ENCODE results near the gene EPAS1.

GRCh38 chr2:46230112-46230448, 67.1 kb upstream of the EPAS1 start:
- PRO-cap, 2 experiments: no peak in any of the 2 experiments
- RAMPAGE, long total RNA, 4 experiments: no peak in any of the 4 experiments

DNA sequence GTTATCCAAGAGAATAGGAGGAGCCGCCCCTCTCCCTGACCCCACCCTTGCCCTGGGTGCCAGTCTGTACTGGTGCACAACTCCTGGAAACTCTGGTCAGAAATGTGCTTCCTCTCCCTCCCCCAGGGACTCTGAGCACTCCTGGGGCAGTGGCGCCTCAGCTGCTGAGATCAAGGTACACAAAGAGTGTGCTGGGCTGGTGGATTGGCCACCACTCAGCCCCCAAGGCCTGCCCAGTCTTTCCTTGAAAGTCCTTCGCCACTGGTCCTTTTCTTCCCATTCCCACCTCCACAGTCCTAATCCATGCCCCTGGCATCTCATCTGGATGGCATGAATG, 19.6 kb upstream of the EPAS1 start:
- PRO-cap, 2 experiments: no peak in any of the 2 experiments
- RAMPAGE, long total RNA, 4 experiments: no peak in any of the 4 experiments

DNA sequence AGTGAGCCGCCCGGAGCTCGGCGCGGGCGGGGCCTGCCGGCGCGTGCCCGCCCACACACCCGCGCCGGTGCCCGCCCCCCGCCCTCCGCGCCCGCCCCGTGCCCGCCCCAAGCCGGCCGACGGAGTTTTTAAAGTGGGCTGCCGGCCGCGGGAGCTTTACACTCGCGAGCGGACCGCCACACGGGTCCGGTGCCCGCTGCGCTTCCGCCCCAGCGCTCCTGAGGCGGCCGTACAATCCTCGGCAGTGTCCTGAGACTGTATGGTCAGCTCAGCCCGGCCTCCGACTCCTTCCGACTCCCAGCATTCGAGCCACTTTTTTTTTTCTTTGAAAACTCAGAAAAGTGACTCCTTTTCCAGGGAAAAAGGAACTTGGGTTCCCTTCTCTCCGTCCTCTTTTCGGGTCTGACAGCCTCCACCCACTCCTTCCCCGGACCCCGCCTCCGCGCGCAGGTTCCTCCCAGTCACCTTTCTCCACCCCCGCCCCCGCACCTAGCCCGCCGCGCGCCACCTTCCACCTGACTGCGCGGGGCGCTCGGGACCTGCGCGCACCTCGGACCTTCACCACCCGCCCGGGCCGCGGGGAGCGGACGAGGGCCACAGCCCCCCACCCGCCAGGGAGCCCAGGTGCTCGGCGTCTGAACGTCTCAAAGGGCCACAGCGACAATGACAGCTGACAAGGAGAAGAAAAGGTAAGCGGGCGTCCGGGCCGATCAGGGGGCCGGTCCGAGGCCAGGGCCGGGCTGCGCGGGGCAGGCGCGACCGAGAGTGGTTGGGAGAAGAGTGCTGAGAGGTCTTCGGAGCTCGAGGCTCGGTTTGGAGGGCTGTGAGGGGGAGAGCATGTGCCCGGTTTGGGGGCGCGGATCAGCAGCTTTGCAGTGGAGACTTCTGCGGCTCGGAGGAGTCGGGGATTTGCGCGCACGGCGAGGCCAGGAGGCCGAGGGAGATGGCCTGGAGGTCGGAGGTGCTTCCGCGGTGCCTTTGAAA, at the start of gene EPAS1:
TSS of gene EPAS1 (plus strand) at position 159 of the 984 bp plus-strand sequence.
- PRO-cap, 2 experiments: peak in 2 of 2 experiments; most common plus-strand start position 159 of the sequence (in 2); most common minus-strand start position 404 of the sequence (in 2)
- RAMPAGE, long total RNA, 4 experiments: start-site peak on the plus strand in 4 of 4 experiments, centred at positions 156 to 516 of the sequence, 59 to 7,879 reads per replicate

DNA sequence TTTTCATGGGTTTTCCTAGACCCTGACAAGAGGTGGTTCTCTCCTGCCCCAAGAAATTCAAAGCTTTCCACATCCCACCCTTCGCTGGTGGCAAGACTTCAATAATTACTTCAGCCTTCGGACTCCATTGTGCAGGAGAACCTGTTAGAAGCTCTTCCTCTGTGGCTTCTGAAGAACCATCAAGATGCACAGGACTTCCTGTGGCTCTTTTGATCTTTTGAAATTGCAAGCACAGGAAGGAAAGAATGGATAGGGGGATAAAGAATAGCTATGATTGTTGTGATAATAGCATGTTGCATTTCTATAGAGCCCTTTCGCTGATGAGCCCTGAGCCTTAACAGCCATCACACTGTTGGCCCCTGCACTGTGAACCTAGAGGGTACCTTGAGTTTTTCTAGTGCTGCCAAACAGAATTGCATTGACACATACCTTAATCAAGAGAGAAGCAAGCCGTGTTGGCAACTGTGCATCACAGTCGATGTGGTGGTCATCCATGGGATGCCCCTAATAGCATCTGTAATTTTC, 7.5 kb downstream of the EPAS1 start:
- PRO-cap, 2 experiments: no peak in any of the 2 experiments
- RAMPAGE, long total RNA, 4 experiments: no peak in any of the 4 experiments

GRCh38 chr2:46335558-46336408, 38.6 kb downstream of the EPAS1 start:
- PRO-cap, 2 experiments: peak in 1 of 2 experiments; most common plus-strand start chr2:46335653 (in 1); most common minus-strand start chr2:46335788 (in 1)
- RAMPAGE, long total RNA, 4 experiments: no peak in any of the 4 experiments

GRCh38 chr2:46339765-46340459, 42.7 kb downstream of the EPAS1 start:
- PRO-cap, 2 experiments: no peak in any of the 2 experiments
- RAMPAGE, long total RNA, 4 experiments: no peak in any of the 4 experiments

GRCh38 chr2:46360577-46361363, 63.6 kb downstream of the EPAS1 start:
- PRO-cap, 2 experiments: no peak in any of the 2 experiments
- RAMPAGE, long total RNA, 4 experiments: no peak in any of the 4 experiments

GRCh38 chr2:46363917-46364209, 66.7 kb downstream of the EPAS1 start:
- PRO-cap, 2 experiments: peak in 1 of 2 experiments; most common plus-strand start chr2:46364056 (in 1)
- RAMPAGE, long total RNA, 4 experiments: no peak in any of the 4 experiments

GRCh38 chr2:46497757-46498307, 44.5 kb upstream of the RHOQ start:
- PRO-cap, 2 experiments: no peak in any of the 2 experiments
- RAMPAGE, long total RNA, 4 experiments: no peak in any of the 4 experiments

GRCh38 chr2:46540371-46541032, 1.8 kb upstream of the RHOQ start:
- PRO-cap, 2 experiments: no peak in any of the 2 experiments
- RAMPAGE, long total RNA, 4 experiments: no peak in any of the 4 experiments

- PRO-cap, 2 experiments: no peak in any of the 2 experiments
- RAMPAGE, long total RNA, 4 experiments: no peak in any of the 4 experiments
Measured at GRCh38 chr2:46549138-46549970, 7.0 kb upstream of the ATP6V1E2 start.

- PRO-cap, 2 experiments: no peak in any of the 2 experiments
- RAMPAGE, long total RNA, 4 experiments: no peak in any of the 4 experiments
Measured at GRCh38 chr2:46556554-46556866, 14.1 kb upstream of the ATP6V1E2 start.

- PRO-cap, 2 experiments: no peak in any of the 2 experiments
- RAMPAGE, long total RNA, 4 experiments: no peak in any of the 4 experiments
Measured at GRCh38 chr2:46642008-46642991, 25.3 kb downstream of the CRIPT start.

DNA sequence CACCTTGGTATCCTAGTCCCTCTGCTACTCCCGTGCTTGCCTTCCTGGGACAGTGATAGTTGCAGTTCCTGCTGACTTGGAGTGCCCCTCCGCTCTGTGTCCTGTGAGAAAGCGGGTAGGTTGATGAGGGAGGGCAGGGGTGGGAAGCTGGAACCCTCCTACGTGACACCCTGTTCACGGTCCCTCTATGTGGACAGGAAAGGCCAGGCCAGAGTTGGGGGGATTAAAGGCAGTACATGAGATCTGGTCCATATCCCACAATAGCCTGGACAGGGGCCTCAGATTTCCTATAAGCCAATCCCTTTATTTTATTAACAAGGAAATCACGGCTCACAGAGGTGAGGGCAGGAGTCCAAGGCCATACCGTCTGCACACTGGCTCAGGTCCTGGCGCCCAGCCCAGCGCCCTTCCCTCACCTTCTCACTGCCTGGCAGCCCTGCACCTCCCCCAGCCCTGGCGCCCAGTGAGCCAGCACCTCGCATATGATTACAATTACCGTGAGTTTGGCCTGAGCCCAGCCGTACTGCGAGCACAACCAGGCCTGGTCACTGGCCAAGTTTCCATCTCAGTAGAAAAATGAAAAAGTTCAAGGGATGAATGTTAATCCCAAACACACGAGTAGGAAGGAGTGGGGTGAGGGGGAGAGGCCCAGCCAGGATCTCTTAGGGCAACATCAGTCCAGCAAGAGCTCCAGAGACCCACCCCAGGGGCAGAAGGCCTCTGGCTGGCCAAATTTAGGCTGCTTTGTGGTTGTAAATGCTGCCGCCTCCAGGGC, 68.5 kb downstream of the MCFD2 start:
- PRO-cap, 2 experiments: peak in 1 of 2 experiments; most common plus-strand start position 628 of the sequence (in 1); most common minus-strand start position 464 of the sequence (in 1)
- RAMPAGE, long total RNA, 4 experiments: no peak in any of the 4 experiments

- PRO-cap, 2 experiments: peak in 1 of 2 experiments; most common minus-strand start chr2:46854392 (in 1)
- RAMPAGE, long total RNA, 4 experiments: no peak in any of the 4 experiments
Measured at GRCh38 chr2:46854280-46854584, 61.4 kb downstream of the MCFD2 start.

DNA sequence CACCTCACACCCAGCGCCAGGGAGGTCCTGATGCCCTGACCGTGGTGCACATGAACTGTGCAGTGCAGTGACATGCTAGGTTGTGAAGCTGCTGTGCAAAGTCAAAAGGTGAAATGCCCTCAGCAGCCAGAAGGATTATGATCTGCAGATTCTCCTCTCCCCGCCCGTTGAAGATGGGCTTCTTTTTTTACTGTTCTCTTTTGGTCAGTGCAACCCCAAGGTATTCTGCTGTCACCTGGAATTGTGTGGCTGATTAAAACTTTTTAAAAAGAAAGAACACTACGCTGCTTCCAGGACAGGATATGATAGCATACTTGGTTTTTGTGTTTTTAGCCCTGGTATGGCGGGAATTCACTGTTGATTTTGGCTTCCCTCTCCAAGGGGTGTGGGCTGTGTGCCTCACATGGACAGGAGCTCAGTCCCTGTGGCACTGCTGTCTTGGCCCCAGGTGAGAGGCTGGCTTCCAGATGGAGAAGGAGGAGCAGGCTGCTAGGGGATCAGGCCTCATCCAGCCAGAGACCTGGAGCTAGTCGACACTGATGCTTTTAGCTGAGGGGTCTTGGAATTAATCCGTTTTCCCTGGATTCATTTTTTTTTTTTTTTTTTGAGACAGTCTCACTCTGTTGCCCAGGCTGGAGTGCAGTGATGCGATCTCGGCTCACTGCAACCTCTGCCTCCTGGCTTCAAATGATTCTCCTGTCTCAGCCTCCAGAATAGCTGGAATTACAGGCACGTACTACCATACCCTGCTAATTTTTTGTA, 24.1 kb downstream of the TTC7A start:
- PRO-cap, 2 experiments: no peak in any of the 2 experiments
- RAMPAGE, long total RNA, 4 experiments: no peak in any of the 4 experiments

- PRO-cap, 2 experiments: peak in 1 of 2 experiments; most common minus-strand start chr2:46970768 (in 1)
- RAMPAGE, long total RNA, 4 experiments: start-site peak on the plus strand in 1 of 4 experiments, at chr2:46971035-46971548 at its widest, 15 reads per replicate
Measured at GRCh38 chr2:46970547-46971490, 29.8 kb downstream of the TTC7A start.

- PRO-cap, 2 experiments: no peak in any of the 2 experiments
- RAMPAGE, long total RNA, 4 experiments: no peak in any of the 4 experiments
Measured at GRCh38 chr2:46979538-46980171, 38.6 kb downstream of the TTC7A start.

DNA sequence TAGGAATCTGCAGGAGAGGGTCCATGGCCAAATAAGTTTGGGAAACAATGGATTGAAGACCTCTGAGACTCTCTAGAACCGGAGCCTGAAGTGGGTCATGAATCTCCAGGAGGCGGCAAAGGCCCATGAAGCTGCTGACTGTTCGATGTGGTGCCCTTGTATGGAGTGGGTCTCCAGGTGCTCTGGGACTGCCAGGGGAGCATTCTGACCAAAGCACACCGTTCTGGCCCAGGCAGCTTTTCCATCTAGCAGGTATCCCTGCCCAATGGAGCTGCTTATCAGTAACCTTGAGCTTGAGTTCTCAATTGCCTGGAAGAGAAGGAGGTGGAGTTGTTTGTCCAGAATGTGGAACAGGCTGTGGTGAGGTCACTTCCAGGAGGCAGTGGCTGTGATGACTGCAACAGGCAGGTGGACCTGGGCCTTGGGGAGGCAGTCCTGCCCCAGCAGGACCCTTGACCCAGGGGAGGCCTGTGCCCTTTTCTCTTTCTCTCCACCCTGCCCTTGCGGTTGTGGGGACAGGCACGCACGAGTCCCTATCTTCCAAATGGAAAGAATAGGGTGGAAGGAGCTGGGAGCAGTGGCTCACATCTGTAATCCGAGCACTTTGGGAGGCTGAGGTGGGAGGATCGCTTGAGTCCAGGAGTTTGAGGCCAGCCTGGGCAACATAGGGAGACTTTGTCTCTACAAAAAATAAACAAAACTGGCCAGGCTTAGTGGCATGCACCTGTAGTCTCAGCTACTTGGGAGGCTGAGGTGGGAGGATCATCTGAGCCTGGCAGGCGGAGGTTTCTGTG, 40.7 kb downstream of the TTC7A start:
- PRO-cap, 2 experiments: no peak in any of the 2 experiments
- RAMPAGE, long total RNA, 4 experiments: no peak in any of the 4 experiments

GRCh38 chr2:46984117-46984530, 43.1 kb downstream of the TTC7A start:
- PRO-cap, 2 experiments: no peak in any of the 2 experiments
- RAMPAGE, long total RNA, 4 experiments: no peak in any of the 4 experiments